ENCODE results near the genes C17orf49, ASGR1 and ACADVL.

DNA sequence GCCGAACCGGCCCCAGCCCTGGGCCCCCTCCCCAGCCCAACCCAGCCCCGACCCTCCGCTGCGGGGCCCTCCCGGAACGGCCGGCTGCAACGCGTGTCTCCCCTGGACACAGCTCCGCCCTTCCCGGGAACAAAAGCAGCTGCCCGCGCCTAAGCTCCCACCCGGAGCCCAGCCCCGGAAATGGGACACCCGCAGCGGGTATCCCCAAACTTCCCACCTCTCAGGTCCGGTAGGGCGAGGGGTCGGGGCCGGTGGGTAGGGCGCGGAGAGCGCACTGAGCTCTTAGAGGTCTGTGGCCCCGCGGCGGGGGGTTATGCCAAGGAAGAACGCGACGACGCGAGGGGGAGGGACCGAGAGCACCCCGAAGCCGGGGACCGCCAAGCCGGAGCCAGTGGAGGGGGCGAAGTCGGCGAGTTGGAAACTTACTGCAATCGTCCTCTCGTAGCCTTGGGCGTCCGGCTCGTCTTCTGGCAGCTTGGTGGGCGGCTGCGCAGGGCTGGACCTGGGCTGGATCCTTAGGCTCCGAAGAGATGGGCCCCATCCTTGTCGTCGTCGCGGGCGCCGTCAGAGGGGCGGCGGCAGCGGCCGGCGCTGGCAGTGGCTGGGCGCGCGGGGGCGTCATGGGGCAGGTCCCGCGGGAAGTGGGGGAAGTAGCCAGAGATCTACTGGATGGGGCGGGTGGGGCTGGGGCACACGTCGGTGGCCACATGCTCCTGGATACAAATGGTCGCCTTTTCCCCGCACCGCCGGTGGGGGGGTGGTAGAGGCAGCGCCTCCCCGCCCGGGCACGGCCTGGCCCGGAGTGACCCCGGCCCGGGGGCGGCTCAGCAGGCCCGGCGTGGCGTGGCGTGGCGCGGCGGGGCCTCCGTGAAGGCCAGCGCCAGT is 7.0 kb downstream of the USP6 start:
- PRO-cap: no peak

DNA sequence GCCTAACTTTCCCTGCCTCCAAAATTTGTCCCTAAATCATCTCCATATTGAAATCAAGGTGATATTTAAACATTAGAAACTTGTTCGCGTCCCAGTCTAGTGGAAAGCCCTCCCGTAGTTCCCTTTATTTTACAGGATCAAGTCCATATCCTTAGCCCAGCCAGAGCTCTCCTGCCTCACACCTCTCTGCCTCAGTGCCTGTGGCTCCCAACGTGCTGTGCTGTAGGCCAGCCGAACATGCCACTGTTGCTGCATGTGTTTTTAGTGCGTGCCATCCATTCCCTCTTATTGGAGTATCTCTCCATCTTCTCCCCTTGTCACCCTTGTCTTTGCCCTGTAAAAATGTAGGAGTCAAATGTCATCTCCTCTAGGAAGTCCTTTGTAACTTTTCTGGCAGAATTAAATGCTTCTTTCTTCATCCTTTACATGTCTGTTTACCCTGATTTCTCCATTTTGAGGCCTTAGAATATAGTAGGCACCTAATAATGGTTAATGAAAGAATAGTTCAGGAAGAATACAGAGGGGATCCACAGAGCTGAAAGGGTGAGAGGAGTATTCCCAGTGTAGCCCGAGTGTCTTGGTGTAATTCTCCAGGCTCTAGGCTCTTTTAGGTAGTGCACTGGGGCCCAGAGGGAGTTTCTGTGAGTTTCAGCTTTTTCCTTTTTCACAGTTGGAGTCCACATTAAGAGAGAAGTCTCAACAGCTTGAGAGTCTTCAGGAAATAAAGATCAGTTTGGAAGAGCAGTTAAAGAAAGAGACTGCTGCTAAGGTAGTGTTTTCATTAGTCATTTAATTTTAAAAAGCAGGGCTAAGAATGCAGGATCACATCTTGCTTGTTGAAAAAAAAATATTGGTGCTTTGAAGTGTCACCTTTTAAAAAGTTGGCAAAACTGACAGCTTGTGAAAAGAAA is 39.5 kb downstream of the NUP88 start:
- PRO-cap: no peak

DNA sequence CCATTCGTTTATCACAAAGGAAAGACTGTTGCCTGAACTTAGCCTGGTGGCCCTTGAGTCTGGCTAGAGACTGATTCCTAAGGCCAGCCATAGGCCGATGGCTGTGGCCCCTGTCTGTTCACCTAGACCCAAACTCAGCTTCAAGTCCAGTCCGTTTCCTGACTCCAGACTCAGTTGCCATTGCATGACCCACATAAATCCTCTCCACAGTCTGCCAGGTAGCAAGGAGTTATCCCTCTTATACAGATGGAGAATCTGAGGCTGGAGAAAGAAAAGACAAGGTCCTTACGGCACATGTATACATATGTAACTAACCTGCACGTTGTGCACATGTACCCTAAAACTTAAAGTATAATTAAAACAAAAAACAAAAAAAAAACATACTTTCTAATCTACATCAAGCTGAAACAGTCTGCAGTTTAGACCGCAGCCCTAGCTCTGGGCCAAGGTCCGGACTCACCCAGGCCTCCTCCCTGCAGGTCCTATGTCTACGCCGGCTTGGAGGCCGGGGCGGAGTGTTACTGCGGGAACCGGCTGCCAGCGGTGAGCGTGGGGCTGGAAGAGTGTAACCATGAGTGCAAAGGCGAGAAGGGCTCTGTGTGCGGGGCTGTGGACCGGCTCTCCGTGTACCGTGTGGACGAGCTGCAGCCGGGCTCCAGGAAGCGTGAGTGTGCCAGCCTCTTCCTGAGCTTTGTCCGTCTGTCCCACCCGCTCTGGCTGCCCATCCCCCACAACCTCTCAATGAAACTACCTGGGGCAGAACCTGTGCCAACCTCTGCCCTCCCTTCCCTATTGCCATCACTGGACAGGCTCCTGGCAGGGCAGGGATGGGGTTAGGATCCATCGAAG is 19.9 kb downstream of the WSCD1 start:
- PRO-cap: no peak

DNA sequence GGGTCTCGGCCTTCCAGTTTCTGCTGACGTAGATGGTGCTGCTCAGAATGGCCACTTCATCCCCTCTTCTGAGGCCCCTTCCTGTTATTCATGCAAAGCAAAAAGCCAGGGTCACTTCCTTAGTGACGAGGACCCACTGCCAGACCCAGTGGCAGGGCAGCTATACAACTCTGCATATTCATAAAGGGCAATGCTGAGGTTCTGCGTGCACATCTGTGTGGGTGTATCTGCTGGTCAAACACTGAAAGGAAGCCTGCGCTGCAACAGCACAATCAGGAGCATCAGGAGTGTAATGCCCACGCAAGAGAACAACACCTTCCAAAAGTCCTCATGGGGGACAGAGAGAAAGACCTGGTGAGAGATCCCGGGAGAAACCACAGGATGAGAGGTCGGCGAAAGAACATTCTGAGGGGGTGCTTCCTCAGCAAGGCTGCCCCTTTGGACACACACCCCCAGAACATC is 109.0 kb downstream of the WSCD1 start:
- PRO-cap: no peak

GRCh38 chr17:6325841-6326097 is 109.2 kb downstream of the AIPL1 start:
- PRO-cap: no peak

GRCh38 chr17:6326889-6327406 is 108.0 kb downstream of the AIPL1 start:
- PRO-cap: no peak

DNA sequence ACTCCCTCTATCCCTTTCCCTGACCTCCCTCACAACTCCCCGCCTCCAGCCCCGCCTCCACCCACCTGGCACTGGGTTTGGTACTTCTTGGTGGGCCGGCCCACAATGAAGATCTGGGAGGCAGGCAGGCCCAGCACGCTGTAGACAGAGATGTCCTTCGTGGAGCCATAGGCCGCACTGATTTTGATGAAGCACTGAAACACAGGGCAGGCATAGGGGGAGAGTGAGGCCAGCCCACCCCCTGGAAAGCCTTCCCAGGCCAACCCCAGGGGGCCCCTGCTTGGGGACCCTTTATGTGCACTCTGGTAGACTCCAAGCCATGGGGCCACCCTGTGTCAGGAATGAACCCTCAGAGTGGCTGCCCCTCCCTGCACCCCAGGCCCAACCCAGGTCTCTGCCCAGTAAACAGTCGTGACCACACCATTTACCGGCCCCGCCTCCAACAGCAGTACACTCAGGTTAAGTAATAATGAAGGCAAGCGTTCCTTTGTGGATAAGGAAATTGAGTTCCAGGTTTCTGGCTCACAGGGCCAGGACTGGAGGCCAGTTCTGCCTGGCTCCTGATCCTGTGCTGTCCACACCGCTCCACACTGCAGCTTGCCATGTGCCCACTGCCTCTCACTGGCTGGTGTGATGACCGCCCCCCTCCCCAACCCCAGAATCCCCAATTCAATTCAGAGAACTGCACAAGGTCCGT is 13.4 kb downstream of the PIMREG start:
- PRO-cap: no peak

- PRO-cap: no peak
These were observed 7.7 kb downstream of the PITPNM3 start for GRCh38 chr17:6548410-6549201.

- PRO-cap: no peak
These were observed 645 bp downstream of the C17orf100 start for GRCh38 chr17:6652048-6652765.

- PRO-cap: no peak
These were observed 5.7 kb downstream of the C17orf100 start for GRCh38 chr17:6656885-6658075.

DNA sequence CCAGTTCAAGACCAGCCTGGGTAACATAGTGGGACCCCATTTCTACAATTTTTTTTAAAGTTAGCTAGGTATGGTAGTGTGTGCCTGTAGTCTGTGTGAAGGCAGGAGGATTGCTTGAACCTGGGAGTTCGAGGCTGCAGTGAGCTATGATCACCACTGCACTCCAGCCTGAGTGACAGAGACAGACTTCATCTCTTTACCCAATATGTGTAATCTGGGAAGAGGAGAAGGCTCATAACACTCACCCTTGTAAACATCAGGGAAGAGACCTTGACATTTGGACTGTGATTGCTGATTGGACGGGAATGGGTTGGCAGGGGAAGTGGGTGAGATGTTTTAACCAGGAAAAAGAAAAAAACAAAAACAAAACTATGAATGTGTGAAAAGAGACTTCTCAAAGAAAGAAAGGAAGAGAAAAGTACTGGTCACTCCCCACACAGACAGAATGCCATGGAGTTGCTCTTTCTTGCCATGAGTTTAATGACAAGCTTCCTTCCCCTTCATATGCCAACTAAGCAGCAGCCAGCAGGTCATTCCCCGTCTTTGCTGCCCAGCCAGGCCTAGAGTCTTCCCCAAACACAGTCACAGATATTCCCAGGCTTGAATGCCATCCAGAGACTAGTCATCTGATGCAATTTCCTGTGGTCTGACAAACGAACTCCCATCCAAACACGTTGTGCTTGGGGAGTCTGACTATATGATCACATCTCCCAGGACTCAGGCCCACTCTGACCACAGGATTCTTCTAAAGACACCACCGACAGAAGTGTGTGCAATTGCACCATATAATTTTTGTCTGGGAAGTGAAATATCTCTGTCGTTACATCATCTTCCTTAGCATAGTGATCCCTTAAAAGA is 3.6 kb upstream of the XAF1 start:
- PRO-cap: no peak

DNA sequence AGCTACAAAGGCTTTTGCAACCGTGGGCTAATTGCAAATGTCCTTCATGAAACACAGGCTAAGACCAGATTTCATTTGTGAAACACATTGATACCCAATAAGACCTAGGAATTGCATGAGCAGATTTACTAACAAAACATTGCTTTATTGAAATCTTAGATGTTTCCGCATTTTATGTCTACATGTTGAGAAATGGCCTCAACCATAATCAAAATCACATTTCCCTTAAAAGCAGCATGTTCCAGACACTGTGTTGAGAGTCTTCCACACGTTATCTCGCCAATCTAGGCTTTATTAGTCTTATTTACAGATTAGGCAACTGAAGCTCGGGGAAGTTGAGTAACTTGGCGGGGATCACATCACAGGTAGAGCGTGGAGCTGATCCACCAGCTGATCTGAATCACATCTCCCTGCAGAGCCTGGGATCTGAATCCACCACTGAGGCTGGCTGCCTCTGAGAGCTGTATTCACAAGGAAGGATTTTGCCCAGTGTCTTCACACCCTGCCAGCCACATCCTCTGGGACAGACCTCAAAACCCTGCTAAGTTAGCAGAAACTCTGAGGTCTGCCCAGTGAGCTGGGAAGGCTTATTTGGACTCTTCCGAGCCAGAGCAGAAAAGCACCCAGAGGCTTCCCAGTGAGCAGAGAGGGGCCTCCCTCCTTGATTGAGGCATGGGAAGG is 22.0 kb downstream of the FBXO39 start:
- PRO-cap: no peak

GRCh38 chr17:6936208-6937080 is 59.4 kb upstream of the ALOX12 start:
- PRO-cap: unidirectional peak, plus-strand start at chr17:6936610

DNA sequence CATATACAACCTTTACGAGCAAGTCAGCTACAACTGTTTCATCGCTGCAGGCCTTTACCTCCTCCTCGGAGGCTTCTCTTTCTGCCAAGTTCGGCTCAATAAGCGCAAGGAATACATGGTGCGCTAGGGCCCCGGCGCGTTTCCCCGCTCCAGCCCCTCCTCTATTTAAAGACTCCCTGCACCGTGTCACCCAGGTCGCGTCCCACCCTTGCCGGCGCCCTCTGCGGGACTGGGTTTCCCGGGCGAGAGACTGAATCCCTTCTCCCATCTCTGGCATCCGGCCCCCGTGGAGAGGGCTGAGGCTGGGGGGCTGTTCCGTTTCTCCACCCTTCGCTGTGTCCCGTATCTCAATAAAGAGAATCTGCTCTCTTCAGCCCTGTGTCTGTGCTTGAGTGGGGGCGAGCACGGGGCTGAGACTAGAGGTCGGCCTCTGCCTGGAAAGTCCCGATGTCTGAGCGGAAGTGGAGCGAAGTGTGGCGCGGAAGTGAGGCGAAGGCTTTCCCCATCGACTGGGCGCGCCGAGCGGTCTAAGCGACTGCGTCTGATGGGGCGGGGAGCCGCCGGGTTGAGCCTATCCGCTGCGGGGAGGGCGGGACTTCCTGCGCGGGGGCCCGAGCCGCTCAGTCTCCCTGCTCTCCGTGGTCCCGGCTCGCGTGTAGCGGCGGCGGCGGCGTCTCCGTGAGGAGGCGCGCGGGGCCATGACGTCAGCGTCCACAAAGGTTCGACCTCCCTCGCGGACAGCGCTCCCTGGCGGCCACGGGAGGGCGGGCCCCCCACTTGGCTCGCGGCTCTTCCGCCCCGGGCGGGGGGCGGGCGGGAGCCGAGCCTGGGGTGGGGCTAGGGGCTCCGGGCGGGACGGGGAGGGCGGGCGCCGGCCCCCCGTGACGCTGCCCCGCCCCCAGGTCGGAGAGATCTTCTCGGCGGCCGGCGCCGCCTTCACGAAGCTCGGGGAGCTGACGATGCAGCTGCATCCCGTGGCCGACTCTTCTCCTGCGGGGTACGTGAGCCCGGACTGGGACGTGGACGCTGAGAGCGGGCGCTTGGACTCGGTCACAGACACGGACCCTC is at the start of gene C17orf49:
Gene C17orf49, plus strand, starts transcription at position 623 of the 1,068 bp plus-strand sequence.
- PRO-cap: bidirectional peak, plus-strand start at position 939 of the sequence, minus-strand start at position 449 of the sequence

- PRO-cap: no peak
These were observed 2.3 kb downstream of the SLC16A13 start for GRCh38 chr17:7037820-7038757.

DNA sequence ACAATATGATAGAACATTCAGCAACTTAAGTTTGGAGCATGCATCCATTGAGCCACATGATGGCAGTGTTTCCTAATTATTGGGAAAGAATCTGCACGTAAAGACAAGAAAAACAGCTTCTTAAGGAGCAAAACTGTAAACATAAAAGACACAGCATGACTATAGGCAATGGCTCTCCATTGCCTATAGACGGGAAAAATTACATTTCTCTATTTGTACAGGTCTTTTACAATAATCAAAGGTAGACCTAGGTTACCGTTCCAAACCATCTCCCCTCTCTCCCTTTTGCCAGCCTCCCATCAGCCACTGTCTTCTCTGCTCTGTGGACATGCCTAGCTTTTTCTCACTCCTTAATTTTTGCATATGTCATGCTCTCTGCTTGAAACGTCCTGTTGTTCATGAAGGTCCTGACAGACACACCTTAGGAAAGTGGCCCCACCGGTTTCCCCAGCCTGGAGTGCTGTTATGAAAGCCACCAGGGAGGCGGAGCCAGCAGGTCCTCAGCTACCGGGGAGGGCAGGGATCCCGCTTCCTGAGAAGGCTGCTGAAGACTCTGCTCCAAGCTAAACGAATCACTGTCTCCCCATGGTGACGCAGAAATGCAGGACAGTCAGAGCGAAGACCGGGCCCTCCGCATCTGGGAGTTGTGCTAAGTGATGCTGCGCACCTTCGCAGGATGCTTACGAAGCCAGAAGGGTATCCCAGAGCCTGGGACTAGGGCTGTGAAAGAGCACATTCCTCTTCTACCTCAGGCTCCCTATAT is 2.2 kb upstream of the SLC16A11 start:
- PRO-cap: no peak

DNA sequence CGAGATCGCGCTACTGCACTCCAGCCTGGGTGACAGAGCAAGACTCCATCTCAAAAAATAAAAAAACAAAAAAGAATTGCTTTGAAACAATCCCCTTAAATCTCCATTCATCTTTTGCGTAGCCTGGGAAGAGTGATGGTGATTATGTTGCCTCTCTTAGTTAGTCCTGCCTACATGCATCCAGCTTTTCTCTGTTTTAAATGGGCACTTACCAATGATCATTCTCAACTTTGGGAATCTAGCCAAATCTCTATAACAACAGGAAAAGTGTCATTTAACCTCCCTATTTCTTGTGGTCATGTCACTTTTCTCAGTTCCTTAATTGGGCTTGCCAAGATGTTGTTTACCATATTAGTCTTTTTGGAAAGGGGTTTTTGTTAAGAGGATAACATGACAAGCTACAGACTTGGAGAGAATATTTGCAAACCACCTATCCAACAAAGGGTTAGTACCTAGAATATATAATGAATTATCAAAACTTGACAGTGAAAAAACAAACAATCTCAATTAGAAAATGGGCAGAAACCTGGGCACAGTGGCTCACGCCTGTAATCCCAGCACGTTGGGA is 15.6 kb upstream of the CLEC10A start:
- PRO-cap: no peak

- PRO-cap: no peak
These were observed at the start of gene ASGR1 for GRCh38 chr17:7179222-7180153. TSS of gene ASGR1 (minus strand) at chr17:7179370.

DNA sequence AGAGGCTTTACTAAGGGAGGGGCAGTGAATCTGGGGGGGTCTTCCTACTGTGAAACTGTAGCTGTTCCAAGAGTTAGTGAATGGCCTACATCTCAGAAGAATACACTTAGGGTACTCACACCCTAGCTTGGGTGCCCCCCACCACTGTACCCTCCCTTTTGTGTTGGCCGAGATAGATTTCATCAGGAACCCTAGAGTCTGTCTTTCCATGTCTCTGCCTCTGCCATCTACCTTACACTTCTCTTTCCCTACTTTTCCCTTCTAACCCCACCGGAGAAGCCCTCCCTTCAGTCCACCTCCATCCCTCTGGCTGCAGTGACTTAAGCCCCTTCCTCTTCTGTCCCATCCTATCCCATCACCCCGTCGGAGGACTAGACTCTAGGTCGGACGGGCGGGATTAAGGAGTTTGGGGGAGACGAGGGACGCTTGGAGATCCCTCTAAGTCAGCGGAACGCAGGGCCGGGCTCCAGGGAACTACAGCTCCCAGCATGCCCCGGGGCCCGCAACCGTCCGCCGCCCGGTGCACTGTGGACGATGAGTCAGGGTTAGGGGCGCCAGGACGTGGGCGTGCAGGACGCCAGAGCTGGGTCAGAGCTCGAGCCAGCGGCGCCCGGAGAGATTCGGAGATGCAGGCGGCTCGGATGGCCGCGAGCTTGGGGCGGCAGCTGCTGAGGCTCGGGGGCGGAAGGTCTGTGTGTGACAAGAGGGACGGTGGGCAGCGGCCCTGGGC is at the start of gene ACADVL:
Gene ACADVL, plus strand, starts transcription at position 580 of the 730 bp plus-strand sequence.
- PRO-cap: bidirectional peak, plus-strand start at position 564 of the sequence, minus-strand start at position 476 of the sequence

DNA sequence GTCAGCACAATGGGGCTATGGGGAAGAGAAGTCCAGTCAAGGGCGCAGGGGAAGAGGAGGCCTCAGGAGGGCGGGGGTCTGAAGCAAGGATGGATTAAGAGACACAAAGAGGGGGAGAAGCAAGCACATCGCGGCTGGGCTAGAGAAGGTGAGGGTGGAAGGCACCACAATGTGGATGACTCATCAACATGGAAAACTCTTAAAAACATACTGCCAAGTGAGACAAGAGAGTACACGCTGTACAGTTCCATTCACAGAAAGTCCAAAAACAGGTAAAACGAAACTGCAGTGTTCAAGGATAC is 6.3 kb downstream of the DVL2 start:
- PRO-cap: no peak